Breast (tissue), 4 donors: ENCODE measurements around a stretch of chr7.

DNA sequence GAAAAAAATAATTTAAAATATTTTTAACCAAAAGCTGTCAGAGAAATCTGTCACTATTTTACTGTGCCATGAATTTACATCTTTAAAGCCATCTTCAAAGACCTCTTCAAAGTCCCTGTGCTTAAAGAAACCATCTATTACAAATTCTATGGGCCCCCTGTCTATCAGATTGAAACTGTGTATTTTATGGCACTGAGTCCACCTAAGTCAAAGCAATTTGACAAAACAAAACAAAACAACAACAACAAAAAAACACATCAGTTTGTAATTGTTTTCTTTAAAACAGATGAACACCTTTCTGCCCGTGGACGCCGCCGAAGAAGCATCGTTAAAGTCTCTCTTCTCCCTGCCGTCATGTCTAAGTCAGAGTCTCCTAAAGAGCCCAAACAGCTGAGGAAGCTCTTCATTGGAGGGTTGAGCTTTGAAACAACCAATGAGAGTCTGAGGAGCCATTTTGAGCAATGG, 203.6 kb downstream of the SEMA3D start:
- PRO-cap, 3 experiments: no peak in any of the 3 experiments
- RRBS: no CpG with 5 or more reads among the region's 6 CpGs

DNA sequence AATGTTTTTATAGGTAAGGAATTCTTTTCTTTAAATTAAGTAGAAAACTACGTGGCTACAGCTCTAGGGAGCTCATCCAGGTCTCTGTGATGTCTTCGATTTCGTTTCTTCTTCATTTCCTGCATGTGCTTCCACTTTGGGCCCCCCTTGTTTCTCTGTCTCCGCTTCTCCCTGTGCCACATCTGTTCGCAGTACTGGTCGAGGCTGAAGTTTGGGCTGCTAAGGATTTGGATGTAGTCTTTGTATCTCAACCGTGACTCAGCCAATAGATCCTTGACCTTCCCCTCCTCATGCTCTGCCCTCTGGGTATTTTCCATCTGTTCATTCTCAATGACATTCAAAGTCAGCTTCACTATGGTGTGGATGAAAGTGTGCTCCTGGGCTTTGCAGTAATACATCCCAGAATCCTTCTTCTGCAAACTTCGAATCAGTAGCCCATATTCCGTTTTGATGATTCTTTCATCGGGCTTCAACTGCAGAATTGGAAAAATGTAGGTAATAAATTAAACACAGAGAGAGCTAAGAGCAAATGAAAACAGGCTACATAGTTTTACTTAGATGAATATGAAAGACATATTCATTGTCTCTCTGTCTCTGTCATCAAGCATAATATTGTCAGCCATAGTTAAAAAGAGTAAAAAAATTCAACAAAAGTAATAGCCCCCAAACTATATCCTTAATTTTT, 187.3 kb downstream of the SEMA3D start:
- PRO-cap, 3 experiments: no peak in any of the 3 experiments
- RRBS: no CpG with 5 or more reads among the region's 10 CpGs

GRCh38 chr7:86931495-86932614, 127.6 kb downstream of the ELAPOR2 start:
- PRO-cap, 3 experiments: no peak in any of the 3 experiments
- RRBS: no CpG with 5 or more reads among the region's 5 CpGs

GRCh38 chr7:87345938-87346575, 593 bp downstream of the CROT start:
- PRO-cap, 3 experiments: no peak in any of the 3 experiments
- RRBS: no CpG with 5 or more reads among the region's 11 CpGs

DNA sequence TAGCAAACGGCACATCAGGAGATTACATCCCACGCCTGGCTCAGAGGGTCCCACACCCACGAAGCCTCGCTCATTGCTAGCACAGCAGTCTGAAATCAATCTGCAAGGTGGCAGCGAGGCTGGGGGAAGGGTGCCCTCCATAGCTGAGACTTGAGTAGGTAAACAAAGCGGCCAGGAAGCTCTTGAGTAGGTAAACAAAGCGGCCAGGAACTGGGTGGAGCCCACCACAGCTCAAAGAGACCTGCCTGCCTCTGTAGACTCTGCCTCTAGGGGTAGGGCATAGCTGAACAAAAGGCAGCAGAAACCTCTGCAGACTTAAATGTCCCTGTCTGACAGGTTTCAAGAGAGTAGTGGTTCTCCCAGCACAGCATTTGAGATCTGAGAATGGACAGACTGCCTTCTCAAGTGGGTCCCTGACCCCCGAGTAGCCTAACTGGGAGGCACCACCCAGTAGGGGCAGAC, 10.2 kb downstream of the ABCB4 start:
- PRO-cap, 3 experiments: no peak in any of the 3 experiments
- RRBS: no CpG with 5 or more reads among the region's 8 CpGs

DNA sequence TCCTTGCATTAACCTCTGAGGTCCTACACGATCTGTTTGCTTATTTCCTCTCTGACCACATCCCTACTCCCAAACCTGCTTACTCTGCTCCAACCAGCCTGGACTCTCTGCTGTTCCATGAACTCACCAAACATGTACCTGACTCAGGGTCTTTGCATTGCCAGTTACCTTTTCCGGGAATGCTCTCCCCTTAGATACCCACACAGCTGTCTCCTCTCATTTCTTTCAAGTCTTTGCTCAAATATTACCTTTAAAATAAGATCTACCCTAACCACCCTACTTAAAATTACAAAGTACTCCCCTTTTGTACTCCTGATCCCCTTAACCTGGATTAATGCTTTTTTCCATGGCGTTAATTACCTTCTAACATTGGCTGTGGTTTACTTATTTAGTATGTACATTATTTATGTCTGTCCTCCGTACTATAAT, 2.2 kb downstream of the ABCB4 start:
- PRO-cap, 3 experiments: no peak in any of the 3 experiments
- RRBS: no CpG with 5 or more reads among the region's 4 CpGs

DNA sequence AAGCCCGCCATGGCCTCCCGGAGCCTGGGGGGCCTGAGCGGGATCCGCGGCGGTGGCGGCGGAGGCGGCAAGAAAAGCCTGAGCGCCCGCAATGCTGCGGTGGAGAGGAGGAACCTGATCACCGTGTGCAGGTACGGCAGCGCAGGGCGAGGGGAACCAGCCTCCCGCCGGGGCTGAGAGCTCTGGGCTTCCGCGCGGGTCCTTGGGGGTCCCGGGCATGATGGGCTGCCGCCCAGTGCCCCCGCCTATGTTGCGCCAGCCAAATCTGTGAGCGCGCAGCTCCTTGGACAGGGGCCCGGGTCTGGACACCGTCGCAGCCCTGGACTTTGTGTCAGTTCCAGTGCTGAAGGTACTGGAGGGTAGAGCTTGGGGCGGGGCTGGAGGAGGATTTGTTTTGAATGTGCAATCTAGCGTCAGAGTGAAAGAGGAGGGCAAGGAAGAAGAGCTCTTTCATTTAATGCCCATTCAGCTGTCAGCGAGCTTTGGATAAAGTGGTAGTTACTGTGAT, 671 bp downstream of the RUNDC3B start:
- PRO-cap, 3 experiments: peak in 3 of 3 experiments; most common minus-strand start position 328 of the sequence (in 3)
- RRBS: 2% methylated on average over 10 of the region's 33 CpGs

GRCh38 chr7:88045377-88045788, 111.3 kb downstream of the ADAM22 start:
- PRO-cap, 3 experiments: no peak in any of the 3 experiments
- RRBS: no CpG with 5 or more reads among the region's 2 CpGs

DNA sequence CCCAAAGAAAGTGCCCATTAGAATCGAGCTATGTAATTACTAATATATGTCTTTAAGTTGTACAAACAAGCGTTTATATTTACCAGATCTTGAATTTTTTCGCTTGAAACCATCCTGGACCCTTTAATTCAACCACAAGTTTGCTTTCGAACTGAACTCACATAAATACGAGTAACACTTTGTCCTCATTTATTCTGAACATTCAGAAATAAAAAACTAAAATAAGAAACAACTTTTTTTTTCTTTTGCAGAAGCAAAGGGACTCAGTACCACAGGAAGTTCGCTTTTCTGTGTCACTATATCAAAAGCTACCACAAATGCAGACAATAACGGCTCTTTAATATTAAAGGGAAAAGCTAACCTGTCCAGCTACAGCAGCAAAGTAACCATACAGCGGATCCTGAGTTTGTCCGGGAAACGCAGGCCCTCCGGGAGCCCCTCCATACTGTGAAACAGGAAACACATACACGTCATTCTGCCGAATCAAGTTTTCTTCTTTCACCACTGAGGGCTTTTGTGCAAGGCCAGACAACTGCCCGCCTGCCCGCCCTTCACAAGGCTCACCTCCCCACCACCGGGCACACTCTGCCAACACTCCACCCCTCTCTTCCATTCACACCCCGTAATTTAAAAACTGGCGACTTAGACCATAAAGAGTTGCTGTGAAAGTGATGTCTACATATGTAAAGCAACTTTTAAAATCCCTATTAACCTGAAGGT, 1.2 kb downstream of the SRI start:
- PRO-cap, 3 experiments: no peak in any of the 3 experiments
- RRBS: no CpG with 5 or more reads among the region's 18 CpGs

- PRO-cap, 3 experiments: no peak in any of the 3 experiments
- RRBS: no CpG with 5 or more reads among the region's 6 CpGs
Observed at GRCh38 chr7:90210404-90210833, 1.1 kb upstream of the STEAP2 start.

DNA sequence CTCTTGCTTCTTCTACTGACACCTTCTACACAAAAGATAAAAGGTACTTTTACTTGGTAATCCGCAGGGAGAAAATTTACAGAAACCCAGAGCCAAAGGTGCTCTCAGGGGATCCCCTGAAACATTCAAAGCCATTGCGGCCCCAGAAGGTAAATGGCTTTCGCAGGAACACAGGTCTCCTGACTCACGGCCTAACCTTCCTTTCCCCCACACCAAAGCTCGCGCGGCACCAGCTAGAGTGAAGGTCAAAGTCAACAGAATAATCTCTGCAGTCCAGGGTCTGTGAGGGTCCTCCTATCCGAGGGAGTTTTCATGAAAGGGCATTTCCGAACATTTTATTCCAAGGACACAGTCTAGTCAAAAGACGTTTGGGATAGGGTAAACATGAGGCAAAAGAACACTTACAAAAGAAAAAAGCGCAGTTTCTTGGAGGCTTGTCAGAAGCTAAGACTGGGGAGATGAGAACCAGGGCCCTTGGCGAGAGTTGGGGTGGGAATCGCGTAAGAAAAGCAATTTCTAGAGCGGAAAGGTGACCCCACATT, 574 bp upstream of the STEAP2 start:
- PRO-cap, 3 experiments: no peak in any of the 3 experiments
- RRBS: no CpG with 5 or more reads among the region's 15 CpGs

- PRO-cap, 3 experiments: no peak in any of the 3 experiments
- RRBS: no CpG with 5 or more reads among the region's 2 CpGs
Observed at GRCh38 chr7:90212924-90213315, 1.4 kb downstream of the STEAP2 start.

GRCh38 chr7:90216258-90216881, 4.8 kb downstream of the STEAP2 start:
- PRO-cap, 3 experiments: peak in 1 of 3 experiments; most common plus-strand start chr7:90216543 (in 1)
- RRBS: no CpG with 5 or more reads among the region's 8 CpGs

- PRO-cap, 3 experiments: no peak in any of the 3 experiments
- RRBS: no CpG with 5 or more reads among the region's 4 CpGs
Observed at GRCh38 chr7:90217421-90217857, 5.9 kb downstream of the STEAP2 start.

- PRO-cap, 3 experiments: peak in 2 of 3 experiments; most common plus-strand start chr7:90223213 (in 2)
- RRBS: no CpG with 5 or more reads among the region's 3 CpGs
Observed at GRCh38 chr7:90222826-90223290, 11.3 kb downstream of the STEAP2 start.

GRCh38 chr7:90597076-90597839, 1.1 kb downstream of the CDK14 start:
- PRO-cap, 3 experiments: peak in 3 of 3 experiments; most common plus-strand start chr7:90597467 (in 1); most common minus-strand start chr7:90597318 (in 3)
- RRBS: no CpG with 5 or more reads among the region's 17 CpGs

GRCh38 chr7:90718938-90719762, 123.0 kb downstream of the CDK14 start:
- PRO-cap, 3 experiments: no peak in any of the 3 experiments
- RRBS: no CpG with 5 or more reads among the region's 6 CpGs

DNA sequence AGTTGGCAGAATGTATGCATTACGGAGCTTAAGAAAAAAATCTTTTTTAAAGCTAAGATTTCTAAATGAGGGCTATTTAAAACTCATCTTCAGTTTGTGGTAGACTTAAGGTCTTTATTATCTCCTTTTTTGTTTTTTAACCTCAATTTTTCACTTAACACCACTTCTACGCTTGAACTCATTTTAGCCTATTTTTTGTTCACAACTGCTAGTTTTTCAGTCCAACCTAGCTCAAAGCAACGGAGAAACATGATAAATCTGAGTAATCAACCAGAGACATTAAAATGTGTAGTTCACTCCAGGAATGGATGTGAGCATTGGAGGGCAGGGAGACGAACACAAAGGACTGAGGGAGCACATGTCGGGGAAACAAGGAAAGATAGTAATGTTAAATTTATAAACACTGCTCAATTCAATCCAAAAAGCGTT, 1.2 kb upstream of the AKAP9 start:
- PRO-cap, 3 experiments: peak in 2 of 3 experiments; most common plus-strand start position 317 of the sequence (in 2)
- RRBS: no CpG with 5 or more reads among the region's 6 CpGs

- PRO-cap, 3 experiments: no peak in any of the 3 experiments
- RRBS: no CpG with 5 or more reads among the region's 9 CpGs
Observed at GRCh38 chr7:92481166-92481892, 3.6 kb upstream of the ERVW-1 start.

DNA sequence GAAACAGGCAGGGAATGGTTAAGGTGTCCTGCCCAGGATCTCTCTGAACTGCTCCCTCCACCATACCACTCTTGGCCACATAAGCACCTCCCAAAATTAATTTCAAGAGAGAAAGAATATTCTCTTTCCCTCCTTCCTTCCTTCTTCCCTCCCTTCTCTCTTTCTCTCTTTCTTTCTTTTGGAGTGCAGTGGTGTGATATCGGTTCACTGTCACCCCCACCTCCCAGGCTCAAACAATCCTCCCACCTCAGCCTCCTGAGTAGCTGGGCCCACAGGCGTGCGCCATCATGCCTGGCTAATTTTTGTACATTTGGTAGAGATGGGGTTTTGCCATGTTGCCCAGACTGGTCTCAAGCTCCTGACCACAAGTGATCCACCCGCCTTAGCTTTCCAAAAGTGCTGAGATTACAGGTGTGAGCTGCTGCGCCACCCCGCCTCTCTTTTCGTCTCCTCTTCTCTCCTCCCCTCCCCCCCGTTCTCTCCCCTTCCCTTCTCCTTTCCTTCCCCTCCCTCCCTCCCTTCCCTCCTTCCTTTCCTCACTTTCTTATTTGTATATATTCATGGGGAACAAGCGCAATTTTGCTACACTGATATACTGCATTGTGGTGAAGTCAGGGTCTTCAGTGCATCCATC, 34.8 kb downstream of the CDK6 start:
- PRO-cap, 3 experiments: no peak in any of the 3 experiments
- RRBS: no CpG with 5 or more reads among the region's 9 CpGs